Retinal pigment epithelial cell (primary cell): ENCODE measurements around the gene C18orf25.

DNA sequence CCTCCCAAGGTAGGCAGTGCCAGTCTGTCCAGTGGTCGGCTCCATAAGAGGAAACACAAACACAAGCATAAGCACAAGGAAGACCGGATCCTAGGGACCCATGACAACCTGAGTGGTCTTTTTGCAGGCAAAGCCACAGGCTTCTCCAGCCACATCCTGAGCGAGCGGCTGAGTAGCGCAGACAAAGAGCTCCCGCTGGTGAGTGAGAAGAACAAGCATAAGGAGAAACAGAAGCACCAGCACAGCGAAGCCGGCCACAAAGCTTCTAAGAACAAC is 272.0 kb downstream of the SETBP1 start:
- RRBS, result no CpG with 5 or more reads among the region's 8 CpGs

DNA sequence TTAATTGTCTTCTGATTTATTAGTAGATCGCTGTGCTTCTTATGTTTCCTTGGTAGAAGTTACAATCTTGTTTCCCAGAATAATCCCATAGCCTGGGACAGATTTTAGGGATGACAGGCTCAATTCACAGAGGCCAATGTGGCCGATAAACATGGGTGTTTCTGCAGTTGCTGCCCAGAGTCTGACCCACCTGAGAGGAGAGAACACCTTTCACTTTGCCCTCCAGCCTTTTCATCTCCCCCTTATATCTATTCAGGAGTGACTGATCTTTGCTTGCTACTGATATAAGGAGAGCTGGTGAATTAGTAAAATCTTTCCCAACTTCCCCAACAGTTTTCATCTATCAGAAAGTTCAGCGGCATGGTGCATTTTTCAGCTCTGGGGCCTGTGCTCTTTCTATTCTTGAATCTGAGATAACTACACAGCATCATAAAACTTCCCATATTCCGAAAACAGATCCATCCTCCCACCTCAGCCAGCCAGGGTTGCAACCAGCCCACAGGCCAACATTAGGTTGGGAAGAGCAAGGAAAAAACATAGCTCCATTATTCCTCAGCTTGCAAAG is 297.0 kb downstream of the SETBP1 start:
- RRBS, result no CpG with 5 or more reads among the region's 4 CpGs

GRCh38 chr18:45320767-45321173 is 294.5 kb upstream of the SLC14A2 start:
- RRBS, result no CpG with 5 or more reads among the region's 4 CpGs

GRCh38 chr18:45568017-45568415 is 47.3 kb upstream of the SLC14A2 start:
- RRBS, result no CpG with 5 or more reads among the region's 4 CpGs

DNA sequence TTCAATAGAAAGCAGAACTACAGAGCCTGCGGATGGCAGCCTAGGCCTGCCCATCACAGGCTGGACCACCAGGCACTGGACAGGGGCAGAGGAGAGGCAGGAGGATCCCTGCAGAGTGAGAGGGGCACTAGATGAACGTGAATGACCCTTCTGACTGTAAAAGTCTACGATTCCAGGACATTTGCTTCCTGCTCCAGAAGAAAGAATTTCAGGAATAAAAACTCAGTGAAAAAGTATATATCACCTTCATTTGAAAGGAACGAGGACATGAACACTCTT is 23.7 kb downstream of the SIGLEC15 start:
- RRBS, result no CpG with 5 or more reads among the region's 4 CpGs

DNA sequence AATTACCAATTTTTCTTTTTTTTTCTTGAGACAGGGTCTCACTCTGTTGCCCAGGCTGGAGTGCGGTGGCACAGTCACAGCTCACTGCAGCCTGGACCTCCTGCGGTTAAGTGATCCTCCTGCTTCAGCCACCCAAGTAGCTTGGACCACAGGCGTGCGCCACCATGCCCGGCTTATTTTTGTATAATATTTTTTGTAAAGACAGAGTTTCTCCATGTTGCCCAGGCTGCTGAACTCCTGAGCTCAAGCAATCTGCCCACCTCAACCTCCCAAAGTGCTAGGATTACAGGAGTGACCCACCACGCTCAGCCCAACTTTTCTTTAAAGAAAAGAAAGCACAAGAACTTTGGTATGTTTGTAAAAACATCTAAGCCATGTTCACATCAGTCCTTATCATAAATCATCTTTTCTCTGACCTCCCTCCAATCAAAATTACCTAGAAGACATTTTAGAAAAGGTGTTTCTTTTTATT is 70.6 kb downstream of the EPG5 start:
- RRBS, result no CpG with 5 or more reads among the region's 6 CpGs

- RRBS, result no CpG with 5 or more reads among the region's 5 CpGs
Measured at GRCh38 chr18:46077334-46078097, 5.5 kb upstream of the PSTPIP2 start.

DNA sequence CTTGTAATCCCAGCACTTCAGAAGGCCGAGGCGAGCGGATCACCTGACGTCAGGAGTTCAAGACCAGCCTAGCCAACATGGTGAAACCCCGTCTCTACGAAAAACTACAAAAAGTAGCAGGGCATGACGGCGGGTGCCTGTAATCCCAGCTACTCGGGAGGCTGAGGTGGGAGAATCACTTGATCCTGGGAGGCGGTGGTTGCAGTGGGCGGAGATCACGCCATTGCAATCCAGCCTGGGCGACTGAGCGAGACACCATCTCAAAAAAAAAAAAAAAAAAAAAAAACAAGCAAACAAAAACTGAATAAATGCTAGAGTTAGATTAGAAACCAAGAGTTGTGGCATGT is 1.4 kb downstream of the ATP5F1A start:
- RRBS, result no CpG with 5 or more reads among the region's 14 CpGs

GRCh38 chr18:46173097-46174436 is at the start of gene C18orf25:
C18orf25 (plus strand) TSS chr18:46174034.
- RRBS, result 2% methylated on average over 28 of the region's 117 CpGs

DNA sequence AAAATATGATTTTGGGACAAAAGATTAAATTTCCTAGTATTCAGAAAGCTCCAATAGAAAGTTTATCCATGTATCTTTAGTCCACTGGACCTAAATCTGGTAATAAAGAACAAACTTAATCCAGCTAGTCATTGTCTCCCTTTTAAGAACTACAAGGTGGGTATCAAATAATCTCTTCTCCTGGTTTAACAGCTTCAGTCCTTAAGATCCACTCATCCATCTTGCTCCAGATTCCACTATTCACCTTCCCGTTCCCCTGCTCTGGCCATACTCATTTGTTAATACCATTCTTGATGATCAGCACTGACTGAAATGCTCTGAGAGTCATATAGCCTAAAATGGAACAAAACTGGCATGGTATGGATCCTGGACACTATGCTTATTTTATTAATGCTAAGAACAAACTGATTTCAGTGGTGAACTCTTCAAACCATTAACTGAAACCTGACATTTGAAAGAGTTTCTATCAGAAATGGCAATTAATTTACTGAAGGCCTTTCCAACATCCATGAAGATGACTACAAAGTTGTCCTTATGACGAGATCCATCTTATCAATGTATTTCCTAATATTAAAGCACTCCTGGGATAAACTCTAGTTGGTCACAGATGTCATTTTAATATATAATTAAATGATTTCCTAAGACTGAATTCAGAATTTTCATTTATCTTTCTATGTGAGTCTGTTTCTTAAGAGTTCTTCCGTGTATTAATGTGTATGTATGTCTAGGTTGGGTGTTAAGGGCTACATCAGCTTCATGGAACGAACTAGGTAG is 68.7 kb upstream of the ST8SIA5 start:
- RRBS, result no CpG with 5 or more reads among the region's 4 CpGs

DNA sequence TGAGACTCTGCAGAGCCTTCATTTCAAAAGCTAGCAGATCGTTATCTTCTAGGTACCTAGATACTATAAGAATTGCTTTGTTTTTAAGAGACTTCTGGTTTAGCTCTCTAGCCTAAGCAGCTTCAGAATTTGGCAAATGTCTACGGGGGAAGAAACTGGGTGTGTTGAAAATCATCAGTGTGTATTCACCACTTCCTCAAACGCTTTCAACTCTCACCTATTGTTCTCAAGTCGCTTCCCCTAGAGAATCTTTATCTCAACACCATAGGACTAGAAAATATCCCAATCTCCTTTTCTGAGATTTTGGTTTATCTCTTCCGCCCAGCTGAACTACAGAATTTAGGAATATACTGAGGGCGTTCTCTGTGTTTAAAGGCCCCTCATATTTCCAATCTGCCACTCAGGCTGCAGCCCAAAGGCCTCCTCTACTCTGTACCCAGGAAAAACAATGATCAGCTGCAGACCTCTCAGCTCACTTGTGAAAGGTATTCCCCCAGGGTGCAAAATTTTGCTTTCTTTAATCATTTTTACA is 28.6 kb downstream of the SMAD2 start:
- RRBS, result no CpG with 5 or more reads among the region's 6 CpGs

GRCh38 chr18:48084750-48085331 is 154.4 kb upstream of the SMAD2 start:
- RRBS, result no CpG with 5 or more reads among the region's 7 CpGs

DNA sequence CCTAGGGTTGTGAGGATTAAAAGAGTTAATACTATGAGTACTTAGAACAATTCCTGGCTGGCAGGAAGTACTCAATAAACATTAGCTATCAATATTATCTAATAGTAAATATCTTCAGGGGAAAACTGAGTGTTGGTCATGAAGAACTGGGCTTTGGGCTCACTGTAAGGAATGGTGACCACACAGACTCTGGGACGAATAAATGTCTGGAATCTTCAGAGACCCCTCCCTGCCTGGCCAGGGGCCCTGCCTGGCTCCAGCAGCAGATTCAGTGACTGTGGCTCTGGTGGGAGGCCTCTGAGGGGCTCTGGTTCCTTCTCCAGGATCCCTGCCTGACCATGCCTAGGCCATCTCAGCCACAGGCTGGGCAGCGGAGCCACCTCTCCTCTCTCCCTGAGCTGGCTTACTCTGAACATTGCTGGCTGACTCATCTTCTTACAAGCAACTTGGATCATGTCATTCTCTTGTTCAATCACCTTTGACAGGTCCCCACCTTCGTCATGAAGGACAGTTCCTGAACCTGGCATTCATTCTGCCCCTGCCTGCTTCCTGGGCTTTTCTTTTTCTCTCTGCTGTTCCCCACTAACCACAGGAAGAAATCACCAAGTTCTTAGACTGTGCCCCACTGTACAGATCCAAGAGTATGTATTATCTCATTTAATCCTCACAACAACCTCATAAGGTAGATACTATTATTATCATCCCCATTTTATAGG is 155.3 kb upstream of the SMAD2 start:
- RRBS, result no CpG with 5 or more reads among the region's 3 CpGs

GRCh38 chr18:48151468-48152264 is 221.2 kb upstream of the SMAD2 start:
- RRBS, result no CpG with 5 or more reads among the region's 11 CpGs

GRCh38 chr18:48453424-48454093 is 44.4 kb upstream of the ZBTB7C start:
- RRBS, result no CpG with 5 or more reads among the region's 9 CpGs

- RRBS, result no CpG with 5 or more reads among the region's 13 CpGs
Measured at GRCh38 chr18:48455570-48456768, 46.8 kb upstream of the ZBTB7C start.

DNA sequence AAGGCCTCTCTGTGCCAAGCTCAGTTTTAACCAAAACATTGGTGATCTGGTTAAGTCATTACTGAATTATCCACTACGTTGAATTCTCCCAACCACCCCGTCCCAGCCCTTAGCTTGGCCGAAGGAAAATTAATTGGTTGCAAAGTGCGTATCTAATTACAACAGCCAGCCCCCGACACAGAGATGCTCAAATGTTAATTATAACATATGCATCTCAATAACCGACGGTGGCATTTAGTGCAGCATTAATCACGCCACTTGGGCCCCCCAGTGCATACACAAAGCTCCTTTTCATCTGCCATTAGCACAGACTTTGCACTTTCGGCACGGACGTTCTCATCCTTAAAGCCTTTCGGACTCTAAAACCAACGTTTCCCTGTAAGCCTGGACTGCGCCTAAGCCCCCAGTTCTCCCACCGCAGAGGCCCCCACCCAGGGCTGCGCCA is 440 bp upstream of the CTIF start:
- RRBS, result no CpG with 5 or more reads among the region's 16 CpGs

- RRBS, result no CpG with 5 or more reads among the region's 2 CpGs
Measured at GRCh38 chr18:48582829-48583392, 44.1 kb downstream of the CTIF start.

- RRBS, result no CpG with 5 or more reads among the region's 11 CpGs
Measured at GRCh38 chr18:48695720-48696251, 157.0 kb downstream of the CTIF start.